ENCODE data around the genes RADIL, MMD2 and TNRC18.

GRCh38 chr7:4734734-4735338 is 40.6 kb upstream of the AP5Z1 start:
- PRO-cap, 2 experiments = no peak in any of the 2 experiments

- PRO-cap, 2 experiments = no peak in any of the 2 experiments
Measured at GRCh38 chr7:4882815-4883901, at the start of gene RADIL. TSS of gene RADIL (minus strand) at chr7:4883716.

- PRO-cap, 2 experiments = no peak in any of the 2 experiments
Measured at GRCh38 chr7:4958843-4959690, at the start of gene MMD2. TSS of gene MMD2 (minus strand) at chr7:4959187.

DNA sequence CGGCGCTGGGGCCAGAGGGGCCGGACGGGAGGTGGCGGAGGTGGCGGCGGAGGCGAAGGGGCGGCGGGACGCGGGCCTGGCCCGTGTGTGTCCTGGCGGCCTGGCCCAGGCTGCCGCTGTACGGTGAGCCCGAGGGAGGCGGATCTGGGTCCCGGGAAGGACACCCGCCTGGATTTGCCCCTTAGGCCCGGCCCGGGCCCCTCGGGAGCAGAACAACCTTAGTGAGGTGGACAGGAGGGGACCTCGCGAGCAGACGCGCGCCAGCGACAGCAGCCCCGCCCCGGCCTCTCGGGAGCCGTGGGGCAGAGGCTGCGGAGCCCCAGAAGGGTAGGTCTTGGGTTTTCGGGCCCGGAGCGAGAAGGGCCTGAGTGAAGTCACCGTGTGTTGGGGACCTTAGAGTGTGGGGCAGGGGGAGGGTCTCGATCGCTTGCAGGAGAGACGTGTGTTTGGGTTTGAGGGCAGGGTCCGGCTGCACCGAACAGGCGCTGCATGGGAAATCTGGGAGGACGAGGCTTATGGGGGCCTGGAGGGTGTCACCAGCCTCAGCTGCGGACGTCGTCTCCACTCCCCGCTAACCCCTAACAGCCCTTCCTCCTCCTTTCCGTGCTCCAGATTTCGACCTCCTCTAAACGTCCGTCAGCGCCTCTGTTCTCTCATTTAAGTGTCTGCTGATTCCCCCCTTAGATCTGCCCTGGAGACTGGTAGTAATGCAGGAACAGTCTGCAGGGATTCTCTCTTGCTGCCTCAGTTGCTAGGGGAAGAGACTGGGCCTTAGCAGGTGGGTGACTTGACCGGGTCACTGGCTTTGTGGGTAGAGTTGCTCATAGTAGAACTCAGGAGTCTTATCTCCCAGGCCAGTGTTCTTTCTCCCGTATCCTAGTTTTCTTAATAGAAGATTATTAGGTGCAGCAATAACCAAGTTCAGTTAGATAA is 676 bp downstream of the RBAK start:
- PRO-cap, 2 experiments = no peak in any of the 2 experiments

GRCh38 chr7:5211438-5212129 is 21.6 kb downstream of the WIPI2 start:
- PRO-cap, 2 experiments = peak in 1 of 2 experiments; most common plus-strand start chr7:5211824 (in 1)

DNA sequence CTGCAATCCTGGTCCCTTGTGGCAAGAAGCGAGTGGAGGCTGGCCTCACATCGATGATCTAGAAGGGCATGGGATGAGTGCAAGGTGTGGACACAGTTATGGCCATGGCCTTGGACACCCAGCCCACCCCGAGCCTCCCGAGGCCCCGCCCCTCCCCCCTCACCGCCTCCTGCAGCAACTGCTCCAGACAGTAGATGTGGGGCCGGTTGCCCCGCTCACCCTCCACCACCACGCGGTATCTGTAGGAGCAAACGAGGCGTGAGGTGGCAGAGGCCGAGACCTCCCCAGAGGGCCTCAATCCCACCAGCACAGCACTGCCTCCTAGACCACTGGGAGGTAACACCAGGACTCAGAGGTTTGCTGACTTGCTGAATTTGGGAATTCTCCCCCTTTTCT is 37.6 kb downstream of the SLC29A4 start:
- PRO-cap, 2 experiments = no peak in any of the 2 experiments

GRCh38 chr7:5419550-5419934 is 4.1 kb downstream of the TNRC18 start:
- PRO-cap, 2 experiments = no peak in any of the 2 experiments

GRCh38 chr7:5422873-5423968 is at the start of gene TNRC18:
TSS of gene TNRC18 (minus strand) at chr7:5423834.
- PRO-cap, 2 experiments = peak in 2 of 2 experiments; most common minus-strand start chr7:5423586 (in 2)

GRCh38 chr7:5425523-5426215 is 2.0 kb upstream of the TNRC18 start:
- PRO-cap, 2 experiments = peak in 1 of 2 experiments; most common plus-strand start chr7:5425765 (in 1)

DNA sequence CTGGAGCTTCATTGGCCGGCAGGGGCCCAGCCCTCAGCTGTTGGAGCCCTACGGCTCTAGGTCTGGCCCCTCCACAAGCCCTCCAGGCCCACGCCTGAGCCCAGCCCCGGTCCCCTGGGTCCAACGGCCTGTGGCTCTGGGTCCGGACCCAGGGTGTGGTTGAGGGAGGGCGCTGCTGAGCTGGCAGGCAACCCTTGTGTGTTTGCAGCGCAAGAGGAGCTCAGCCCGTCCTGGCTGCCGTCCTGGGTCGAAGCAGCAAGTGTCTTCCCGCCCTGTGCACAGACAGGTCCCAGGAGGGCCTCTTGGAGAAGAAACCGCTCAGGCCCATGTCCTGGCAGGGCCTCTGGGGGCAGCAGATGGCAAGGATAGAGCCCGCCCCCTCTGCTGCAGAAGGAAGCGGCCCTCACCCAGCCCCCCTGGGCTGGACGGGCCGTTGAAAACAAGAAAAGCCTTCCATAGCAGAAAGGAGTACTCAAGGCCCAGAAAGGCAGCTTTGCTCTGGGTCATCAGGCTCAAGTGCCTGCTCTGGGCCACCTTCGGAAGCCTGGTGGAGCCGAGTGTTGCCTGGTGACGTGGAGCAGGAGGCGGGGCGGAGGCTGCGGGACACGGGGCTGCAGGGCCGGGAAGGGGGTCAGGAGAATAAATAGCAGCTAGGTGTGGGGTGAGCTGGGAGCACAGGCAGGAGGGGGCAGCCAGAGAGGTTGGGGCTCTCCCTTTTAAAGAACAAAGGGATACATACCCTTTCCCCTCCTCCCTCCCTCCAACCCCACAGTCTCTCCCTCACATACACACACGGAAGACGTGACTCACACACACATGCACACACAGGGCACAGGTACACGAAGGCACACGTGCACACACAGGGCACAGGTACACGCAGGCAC is 35.5 kb downstream of the FBXL18 start:
- PRO-cap, 2 experiments = no peak in any of the 2 experiments

- PRO-cap, 2 experiments = peak in 1 of 2 experiments; most common minus-strand start chr7:5492832 (in 1)
Measured at GRCh38 chr7:5492561-5493054, 21.0 kb downstream of the FBXL18 start.

- PRO-cap, 2 experiments = no peak in any of the 2 experiments
Measured at GRCh38 chr7:5512697-5513282, 819 bp downstream of the FBXL18 start.

GRCh38 chr7:5519467-5519874 is 5.9 kb upstream of the FBXL18 start:
- PRO-cap, 2 experiments = peak in 1 of 2 experiments; most common minus-strand start chr7:5519753 (in 1)

- PRO-cap, 2 experiments = peak in 2 of 2 experiments; most common minus-strand start chr7:5526354 (in 1)
Measured at GRCh38 chr7:5526297-5526948, 4.0 kb downstream of the ACTB start.

- PRO-cap, 2 experiments = peak in 2 of 2 experiments; most common minus-strand start chr7:5527956 (in 2)
Measured at GRCh38 chr7:5527580-5527980, 2.8 kb downstream of the ACTB start.

- PRO-cap, 2 experiments = no peak in any of the 2 experiments
Measured at GRCh38 chr7:5661489-5662487, 69.2 kb downstream of the FSCN1 start.

- PRO-cap, 2 experiments = no peak in any of the 2 experiments
Measured at GRCh38 chr7:5677936-5678458, 85.4 kb downstream of the FSCN1 start.

GRCh38 chr7:5691670-5691884 is 89.9 kb downstream of the RNF216 start:
- PRO-cap, 2 experiments = no peak in any of the 2 experiments

DNA sequence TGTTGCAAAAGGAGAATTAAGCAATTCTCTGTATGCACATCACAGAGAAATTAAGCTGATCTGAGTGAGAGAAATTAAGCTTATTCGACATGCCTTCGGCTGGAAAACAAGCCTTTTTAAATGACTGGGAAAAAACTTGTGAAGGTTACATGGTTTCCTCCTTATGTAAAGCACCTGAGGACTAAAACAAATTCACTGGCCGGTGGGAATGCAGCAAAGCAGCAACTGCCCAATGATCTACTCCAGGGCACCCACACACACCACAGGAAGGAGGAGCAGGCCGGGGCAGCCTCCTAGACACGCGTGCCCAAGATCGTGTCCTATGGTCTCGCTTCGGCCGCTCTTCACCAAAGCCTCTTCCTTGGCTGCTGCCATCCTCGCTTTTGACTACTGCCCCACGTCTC is 85.2 kb downstream of the RNF216 start:
- PRO-cap, 2 experiments = no peak in any of the 2 experiments

DNA sequence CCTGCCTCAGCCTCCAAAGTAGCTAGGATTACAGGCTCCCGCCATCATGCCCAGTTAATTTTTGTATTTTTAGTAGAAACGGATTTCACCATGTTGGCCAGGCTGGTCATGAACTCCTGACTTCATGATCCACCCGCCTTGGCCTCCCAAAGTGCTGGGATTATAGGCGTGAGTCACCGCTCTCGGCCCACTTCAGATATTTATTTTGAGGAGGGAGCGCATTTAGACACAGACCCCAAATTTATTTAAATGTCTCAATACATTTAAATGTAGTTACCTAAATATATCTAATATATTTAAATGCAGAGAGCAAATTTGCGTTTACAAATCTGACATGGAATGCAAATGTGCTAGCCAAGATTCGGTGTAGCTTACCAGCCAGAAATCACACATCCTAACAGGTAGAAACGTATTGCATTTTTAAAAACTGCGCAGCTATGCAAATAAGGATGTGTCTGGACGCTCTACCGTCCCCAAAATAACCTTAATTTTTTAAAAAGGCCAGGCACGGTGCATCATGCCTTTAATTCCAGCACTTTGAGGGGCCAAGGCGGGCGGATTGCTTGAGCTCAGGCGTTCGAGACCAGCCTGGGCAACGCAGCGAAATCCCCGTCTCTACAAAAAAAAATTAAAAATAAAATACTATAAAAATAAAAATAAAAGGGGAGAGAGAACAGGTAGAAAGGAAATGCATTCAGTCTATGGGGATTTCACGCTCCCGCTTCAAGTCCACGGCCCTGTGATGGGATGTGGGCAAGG is 701 bp downstream of the PMS2 start:
- PRO-cap, 2 experiments = no peak in any of the 2 experiments